CMK (cell line): ENCODE data around the gene MTHFSD.

DNA sequence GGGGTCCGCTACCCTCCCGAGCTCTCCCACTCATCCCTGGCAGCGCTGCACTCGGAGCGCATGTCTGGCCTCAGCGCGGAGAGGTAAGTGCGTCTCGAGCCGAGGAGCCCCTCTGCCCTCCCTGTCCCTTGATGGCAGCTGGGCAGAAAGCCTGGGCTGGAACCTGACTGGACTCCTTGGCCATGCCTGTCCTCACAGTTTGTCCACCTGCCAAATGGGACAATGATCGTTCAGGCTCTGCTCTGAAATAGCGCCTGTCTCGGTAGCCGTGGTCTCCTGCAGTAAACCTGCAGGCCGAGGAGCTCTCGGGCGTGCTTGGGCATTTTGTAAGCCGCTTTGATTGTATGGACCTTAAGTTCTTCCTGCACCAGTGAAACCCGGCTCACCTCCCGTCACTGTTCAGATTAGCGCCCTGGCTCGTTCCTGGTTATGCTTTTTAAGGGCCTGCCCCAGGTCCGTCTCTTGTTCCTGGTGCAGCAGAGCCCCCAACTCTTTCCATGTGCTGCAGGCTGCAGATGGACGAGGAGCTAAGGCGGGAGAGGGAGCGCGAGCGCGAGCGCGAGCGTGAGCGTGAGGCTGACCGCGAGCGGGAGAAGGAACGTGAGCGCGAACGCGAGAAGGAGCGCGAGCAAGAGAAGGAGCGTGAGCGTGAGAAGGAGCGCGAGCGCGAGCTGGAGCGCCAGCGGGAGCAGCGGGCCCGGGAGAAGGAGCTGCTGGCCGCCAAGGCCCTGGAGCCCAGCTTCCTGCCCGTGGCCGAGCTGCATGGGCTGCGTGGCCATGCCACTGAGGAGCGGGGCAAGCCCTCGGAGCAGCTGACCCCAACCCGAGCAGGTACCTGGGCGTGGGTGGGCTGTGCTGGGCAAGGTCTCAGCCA is 32.7 kb downstream of the GINS2 start:
- RRBS, result no CpG with 5 or more reads among the region's 61 CpGs

DNA sequence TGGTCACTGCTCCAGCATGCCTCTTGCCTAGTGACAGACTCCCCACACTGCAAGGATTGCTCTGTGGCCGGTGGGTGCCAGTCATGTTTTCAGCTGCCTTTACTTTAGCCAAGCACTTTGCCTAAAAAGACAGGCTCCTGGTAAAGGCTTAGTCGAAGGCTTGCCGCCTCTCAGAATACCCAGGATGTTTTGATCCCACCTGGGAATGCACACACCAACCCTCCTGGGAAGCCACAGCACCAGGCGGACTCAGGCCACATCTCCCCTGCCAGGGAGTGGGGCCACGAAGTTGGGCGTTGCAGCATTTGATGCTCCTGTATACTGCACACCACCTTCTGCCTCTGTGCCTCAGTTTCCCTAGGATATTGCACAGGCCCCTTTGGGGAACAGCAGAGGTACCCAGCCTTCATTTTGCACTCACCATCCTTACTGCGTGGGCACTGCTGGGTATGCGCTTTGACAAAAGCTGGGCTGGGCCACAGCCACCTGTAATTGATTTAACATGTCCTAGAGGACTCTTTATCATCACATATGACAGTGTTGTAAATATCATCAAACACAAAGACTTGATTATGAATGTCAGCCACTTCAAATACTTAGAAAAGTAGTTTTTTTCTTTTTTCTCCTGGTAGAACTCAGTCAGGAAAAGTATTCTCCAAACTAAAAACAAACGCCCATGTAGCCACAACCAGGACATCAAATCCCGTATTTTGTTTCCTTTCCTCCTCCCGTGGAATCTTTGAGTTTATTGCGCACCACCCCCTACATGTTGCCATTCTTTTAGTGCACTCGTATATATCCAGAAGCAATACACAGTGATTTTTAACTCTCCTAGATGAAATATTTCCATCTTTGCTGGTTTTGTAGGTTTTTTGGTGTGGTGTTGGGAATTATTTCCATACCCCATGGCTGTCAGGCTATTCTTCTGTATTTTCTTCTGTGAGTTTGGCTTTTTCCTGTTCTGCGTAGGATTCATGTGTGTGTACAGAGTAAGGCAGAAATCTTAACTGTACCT is 19.7 kb downstream of the GINS2 start:
- RRBS, result no CpG with 5 or more reads among the region's 14 CpGs

- RRBS, result no CpG with 5 or more reads among the region's 6 CpGs
These were observed 15.5 kb downstream of the GINS2 start for GRCh38 chr16:85673075-85673766.

GRCh38 chr16:85805723-85806458 is 6.4 kb downstream of the COX4I1 start:
- RRBS, result no CpG with 5 or more reads among the region's 23 CpGs

DNA sequence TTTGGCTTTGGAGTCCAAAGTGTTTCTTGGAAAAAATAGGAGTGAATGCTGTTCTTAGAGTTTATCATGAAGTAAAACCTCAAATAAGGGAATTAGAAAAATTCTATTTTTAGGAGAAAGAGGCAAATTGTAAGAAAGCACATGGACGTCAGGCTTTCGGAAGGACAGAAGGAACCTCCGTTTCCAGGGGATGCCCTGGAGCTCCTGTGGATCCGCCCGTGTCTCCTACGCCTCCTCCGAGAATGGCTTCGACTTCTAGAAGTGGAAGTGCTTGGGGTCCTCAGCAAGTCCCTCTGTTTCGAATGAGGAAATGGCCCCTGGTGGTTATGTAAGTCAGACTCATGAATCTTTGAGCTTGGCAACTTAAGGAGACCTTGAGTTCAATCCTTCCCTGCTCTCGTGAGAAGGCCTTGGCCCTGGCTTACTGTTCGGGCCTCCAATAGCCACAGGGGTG is 38.8 kb downstream of the COX4I1 start:
- RRBS, result no CpG with 5 or more reads among the region's 11 CpGs

GRCh38 chr16:85868335-85868938 is 30.5 kb upstream of the IRF8 start:
- RRBS, result no CpG with 5 or more reads among the region's 10 CpGs

GRCh38 chr16:85897483-85897821 is 1.5 kb upstream of the IRF8 start:
- RRBS, result no CpG with 5 or more reads among the region's 2 CpGs

DNA sequence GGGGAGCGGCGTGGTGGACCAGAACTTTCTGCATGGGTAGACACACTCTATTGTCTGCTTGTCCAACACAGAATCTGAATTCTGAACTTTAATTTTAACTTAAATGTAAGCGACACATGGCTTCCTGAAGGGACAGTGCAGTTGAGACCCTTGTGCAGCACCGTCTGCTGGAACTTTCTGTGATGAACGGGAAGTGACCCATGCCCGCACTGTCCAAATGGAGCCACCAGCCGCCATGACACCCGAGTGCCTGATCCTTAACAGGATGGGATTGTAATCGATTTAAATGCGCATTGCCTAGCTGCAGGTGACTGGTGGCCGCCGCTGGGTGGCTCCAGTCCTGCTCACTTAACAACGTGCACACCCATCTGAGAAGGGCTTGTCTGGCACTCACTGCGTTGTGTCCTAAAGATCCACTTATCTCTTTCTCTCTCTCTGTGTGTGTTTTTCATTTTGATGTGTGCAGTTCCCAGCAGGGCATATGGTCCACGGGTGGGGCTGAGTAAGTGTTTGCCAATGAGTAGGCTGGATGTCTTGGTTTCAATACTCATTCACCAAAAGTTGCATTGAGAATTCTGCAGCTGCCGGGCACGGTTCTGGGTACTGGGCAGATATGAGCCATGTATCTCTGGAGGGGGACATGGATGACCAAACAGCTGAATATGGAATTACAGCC is 80.6 kb downstream of the IRF8 start:
- RRBS, result no CpG with 5 or more reads among the region's 17 CpGs

GRCh38 chr16:86077669-86078796 is 179.1 kb downstream of the IRF8 start:
- RRBS, result no CpG with 5 or more reads among the region's 33 CpGs

DNA sequence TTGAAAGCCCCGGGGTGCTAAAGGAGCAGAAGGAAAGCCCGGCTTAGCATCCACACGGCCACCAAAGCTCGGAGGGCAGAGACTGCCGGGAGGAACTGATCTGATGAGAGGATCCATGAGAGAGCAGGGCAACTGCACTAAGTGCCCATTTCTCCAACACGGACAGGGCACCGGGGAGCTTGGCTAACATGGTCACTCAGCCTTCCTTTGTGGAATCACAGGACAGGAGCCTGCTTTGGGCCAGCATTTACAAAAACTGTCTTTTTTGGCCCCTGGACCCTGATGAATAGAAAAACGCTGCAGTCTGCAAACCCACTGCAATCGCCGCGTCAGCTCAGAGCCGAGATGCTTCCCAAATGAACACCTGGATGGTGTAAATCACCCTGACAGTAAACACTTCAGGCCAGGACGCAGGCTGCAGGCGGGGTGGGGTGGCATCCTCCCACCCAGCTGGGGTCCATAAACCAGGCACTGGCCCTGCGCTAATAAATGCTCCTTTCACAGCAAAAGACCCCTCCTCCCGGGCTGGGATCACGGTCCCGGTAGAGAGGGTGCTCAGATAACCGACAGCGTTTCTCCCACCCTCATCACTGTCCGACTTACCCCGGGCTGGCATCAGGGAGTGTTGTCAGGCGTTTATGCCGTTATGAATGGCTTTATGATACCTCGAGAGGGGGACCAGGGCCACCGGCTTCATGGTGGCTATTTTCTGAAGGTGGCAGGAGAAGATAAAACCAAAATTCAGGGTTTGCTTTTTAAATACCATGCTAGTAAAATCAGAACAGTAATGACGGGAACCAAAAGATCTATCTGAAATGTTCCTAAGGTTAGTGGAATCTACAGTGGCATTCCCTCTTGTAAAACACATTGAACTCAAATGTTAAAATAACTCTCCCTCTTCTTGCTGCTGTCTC is 299.6 kb downstream of the IRF8 start:
- RRBS, result 63% methylated on average over 14 of the region's 27 CpGs

GRCh38 chr16:86298187-86298488 is 212.2 kb upstream of the FOXF1 start:
- RRBS, result 24% methylated on average over 2 of the region's 12 CpGs

DNA sequence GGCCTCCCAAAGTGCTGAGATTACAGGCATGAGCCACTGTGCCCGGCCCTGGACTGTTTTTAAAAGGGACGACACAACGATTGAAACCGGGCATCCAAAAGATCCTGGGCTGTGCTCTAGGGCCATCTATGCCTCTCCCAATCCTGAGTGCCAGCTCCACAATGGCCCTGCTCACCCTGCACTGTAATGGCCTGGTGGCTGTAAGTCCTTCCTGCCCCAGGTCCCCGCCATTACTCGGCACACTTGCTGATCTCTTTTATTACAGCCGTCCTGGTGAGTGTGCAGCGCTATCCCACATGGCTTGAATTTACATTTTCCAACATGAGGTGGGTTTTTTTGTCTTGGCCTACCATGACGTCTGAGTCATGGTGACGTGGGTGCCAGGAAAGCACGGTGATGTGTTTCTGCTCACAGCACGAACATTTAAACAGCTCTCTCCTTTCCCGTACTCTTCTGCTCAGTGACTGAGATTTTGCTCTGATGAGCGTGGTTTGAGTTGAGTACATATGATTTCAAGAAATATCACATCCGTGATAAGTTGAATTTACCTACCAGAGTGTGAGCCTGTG is 55.2 kb upstream of the FOXF1 start:
- RRBS, result no CpG with 5 or more reads among the region's 15 CpGs

DNA sequence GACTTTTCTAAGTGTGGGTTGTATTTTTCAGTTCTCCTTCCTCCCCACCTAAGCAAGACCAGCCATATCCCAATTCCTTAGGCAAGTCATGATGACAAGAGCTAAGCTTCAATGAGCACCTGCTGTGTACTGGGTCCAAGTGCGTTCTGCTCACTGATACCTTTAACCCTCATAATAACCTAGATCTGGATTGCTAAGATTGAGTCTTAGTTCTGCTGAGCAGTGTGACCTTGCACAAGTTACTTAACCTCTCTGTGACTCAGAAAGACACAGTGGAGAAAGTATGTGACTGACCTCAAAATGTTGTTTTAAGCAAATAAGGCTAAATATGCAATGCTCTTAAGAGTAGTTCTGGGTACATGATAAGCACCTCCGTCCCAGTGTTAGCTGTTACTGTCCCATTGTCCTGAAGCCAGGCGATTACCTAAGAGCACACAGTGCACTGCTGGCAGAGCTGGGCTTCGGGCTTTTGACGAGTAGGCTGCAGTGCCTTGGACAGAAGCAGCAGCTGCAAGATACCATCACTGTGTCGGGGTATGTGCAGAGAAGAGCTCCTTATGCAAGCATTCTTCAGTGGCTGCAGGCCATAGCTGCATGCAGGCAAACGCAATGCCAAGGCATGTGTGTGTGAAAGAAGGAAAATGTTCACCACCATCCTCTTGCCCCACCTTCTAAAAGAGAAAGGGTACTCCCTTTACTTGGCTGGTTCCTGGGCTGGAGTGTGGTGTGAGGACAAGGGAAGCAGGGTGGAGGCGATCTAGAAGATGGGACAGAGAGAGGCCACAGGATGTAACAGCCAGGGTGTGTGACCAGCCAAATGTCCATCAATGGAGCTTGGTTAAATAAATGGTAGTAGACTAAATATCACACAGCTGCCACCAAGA is 32.6 kb upstream of the FOXF1 start:
- RRBS, result no CpG with 5 or more reads among the region's 8 CpGs

DNA sequence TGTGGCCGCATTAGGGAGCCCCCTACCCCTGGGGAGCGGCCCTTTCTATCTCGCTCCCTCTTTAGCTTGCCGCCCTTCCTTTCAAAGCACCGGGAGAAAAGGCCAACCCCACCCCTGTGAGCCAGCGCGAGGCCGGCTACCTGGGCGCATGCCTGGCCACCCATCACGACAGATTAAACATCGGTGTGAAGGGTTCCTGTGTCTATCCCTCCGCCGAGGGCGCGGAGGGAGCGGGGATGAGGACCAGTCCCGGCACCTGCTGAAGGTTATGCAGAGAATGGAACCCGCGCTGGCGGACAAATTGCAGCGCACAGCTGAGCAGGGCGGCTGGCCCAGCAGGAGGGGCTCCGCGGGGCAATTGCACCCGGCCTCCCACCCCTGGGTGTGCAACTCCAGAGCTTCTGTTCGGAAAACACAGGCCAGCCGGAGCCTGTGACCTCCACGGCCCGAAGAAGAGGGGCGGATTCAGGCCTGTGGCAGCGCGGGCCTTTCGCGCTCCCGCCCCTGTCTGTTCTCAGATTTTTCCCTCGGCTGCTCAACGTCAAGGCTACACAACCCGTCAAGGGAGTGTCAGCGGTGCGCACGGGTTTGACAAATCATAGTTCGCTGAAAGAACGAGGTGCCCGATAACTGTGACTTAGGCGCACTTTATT is 15.4 kb upstream of the FOXF1 start:
- RRBS, result 49% methylated on average over 11 of the region's 45 CpGs

DNA sequence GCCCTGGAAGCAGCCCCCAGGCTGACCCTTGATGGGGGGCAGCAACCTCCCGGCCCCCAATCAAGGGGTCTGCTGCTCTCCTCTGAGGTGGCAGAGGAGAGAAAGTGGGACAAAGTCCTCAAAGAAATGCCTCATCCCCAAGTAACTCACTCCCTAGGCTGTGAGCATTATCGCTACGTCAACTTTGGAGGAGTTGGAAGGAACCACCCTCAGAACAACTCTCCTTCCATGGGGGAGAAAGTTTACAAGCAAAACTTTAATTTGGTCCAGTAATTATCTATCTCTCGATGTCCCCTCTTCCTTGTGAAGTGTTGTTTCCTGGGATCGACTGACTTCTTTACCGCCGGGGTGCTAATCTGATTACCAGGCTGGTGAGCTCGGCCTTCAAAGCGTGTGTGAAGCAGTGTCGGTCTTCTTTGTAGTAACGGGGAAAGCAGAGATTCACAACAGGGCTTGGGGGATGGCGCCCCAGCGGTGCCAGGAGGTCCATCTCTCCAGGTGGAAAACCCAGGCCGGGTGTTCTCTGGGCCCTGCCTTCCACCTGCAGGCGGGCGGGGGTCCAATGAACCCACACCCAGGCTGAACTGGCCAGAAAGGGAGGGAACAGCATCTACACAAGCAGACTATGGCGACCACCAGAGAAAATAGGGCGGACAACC is 14.6 kb upstream of the FOXF1 start:
- RRBS, result no CpG with 5 or more reads among the region's 18 CpGs

DNA sequence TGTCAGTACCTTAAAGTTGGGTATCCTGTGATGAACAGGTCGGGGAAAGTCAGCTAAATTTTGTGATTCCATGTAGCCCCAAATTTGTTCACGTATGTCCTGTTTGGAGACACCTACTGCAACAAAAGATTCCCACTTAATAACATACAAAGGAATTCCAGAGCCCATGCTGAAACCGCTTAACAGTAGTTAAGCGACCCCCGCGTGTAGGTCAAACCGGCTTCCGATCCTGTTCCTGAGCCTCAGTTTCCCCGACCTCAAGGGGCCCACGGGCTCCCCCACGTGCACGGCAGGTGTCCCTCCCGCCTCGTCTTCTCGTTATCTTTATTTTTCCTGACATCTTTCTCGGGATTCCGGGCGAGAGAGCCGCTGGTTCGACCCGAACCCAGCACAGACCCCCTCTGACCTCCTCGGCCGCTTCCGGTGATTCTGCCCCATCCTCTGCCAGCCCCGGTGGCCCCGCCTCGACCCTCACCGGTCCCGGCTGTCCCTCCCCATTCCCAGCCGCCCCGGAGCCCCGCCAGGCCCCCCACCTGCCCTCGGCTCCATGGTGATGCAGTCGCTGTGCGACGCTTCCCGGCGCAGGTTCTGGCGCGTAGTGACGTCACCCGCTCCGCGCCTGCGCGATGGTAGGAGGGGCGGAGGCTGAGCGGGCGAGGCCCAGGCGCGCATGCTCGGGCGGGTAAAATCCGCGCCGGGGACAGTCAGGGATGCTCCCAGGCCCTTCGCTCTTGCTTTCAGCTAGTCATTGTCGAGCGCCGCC is at the start of gene MTHFSD:
TSS of gene MTHFSD (minus strand) at position 600 of the 763 bp plus-strand sequence.
- RRBS, result 1% methylated on average over 22 of the region's 60 CpGs

DNA sequence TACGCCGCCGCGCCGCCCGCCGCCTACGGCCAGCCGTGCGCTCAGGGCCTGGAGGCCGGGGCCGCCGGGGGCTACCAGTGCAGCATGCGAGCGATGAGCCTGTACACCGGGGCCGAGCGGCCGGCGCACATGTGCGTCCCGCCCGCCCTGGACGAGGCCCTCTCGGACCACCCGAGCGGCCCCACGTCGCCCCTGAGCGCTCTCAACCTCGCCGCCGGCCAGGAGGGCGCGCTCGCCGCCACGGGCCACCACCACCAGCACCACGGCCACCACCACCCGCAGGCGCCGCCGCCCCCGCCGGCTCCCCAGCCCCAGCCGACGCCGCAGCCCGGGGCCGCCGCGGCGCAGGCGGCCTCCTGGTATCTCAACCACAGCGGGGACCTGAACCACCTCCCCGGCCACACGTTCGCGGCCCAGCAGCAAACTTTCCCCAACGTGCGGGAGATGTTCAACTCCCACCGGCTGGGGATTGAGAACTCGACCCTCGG is 1.7 kb downstream of the FOXC2 start:
- RRBS, result 83% methylated on average over 17 of the region's 64 CpGs

GRCh38 chr16:86569934-86570285 is 3.3 kb downstream of the FOXC2 start:
- RRBS, result no CpG with 5 or more reads among the region's 10 CpGs

GRCh38 chr16:86576788-86577731 is 1.3 kb upstream of the FOXL1 start:
- RRBS, result 100% methylated on average over 3 of the region's 29 CpGs

GRCh38 chr16:86586263-86586415 is 7.8 kb downstream of the FOXL1 start:
- RRBS, result no CpG with 5 or more reads among the region's 1 CpG